Ishikawa (cell line): ENCODE results near the genes COPRS and ZNF207.

- RRBS = no CpG with 5 or more reads among the region's 12 CpGs
Observed at GRCh38 chr17:31562483-31563048, 171.1 kb downstream of the RAB11FIP4 start.

DNA sequence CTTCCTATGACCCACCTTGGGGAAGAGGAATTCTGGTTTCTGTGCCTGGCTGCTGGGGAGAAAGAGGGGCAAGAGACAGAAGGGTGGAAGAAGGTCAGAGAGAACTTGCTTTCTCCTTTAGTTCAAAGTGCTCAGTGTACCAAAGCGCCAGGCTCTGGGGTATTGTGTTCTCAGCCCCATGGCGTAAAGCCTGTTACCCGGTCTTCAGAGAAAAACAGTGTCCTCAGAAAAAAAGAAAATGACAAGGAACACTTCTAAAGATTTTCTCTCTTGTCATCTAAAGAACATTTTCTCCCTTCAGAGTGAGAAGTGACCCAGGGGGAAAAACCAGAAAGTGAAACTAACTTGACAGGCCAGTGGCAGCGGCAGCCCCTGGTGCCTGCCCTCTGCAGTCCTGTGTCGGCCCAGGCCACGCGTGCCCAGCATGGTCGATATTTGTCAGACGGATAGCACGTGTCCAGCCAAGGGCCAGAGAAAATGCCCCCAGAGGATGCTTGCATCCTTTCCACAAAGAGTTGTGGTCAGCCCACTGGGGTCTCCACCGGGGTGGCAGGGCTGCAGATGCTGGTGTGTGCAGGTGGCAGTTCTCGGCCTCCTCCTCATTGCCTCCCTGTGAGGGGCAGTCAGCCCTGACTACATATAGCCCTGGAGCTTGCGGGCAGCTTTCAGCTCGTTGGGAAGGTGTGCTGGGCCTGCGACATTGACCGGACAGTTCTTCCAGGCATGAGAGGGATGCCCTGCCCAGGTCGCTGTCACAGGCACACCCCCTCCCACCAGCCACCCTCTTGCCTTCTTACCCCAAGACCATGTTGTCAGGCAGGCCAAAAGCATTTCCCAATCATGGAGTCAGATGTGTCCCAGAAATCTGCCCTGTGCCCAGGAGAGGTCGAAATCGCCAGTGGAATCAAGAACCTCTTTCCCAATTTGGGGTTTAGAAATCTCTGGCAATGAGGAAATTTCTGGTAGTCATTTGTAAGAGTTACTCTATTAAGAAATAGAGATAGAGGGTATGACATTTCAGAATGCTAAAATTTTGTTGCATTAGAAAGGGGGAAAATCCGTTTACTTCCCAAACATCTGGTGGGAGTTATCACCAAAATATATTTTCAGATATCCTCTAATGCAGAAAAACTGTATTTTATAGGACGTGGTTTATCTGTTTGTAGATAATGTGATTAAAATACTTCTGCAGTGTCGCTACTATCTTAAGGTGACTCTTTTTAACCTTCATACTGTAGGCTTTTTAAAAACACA is 176.8 kb downstream of the RAB11FIP4 start:
- RRBS = no CpG with 5 or more reads among the region's 22 CpGs

- RRBS = no CpG with 5 or more reads among the region's 4 CpGs
Observed at GRCh38 chr17:31581558-31581877, 190.0 kb downstream of the RAB11FIP4 start.

DNA sequence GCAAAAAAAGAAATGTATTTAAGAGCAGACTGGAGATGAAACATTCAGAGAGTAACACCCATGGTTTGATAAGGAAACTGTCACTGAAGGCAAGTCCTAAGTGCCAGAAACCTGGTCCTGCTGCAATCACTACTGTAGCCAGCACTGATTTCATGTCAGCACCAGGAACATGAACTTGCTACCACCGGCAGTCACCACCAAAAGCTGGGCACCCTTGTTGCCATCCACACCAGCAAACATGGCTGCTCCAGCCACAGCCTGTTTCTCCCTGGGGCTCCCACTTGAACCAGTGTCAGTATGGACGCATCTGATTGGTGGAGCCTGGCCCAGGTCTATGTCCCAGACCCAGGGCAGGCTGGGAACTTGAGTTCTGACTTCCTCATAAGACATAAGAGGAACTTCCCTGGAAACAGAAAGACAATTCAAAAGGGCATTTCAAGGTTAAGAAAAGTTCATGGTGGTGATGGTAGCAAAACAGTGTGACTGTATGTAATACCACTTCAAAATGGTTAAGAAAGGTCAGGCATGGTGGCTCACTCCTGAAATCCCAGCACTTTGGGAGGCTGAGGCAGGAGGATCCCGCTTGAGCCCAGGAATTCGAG is 56.5 kb downstream of the COPRS start:
- RRBS = no CpG with 5 or more reads among the region's 4 CpGs

DNA sequence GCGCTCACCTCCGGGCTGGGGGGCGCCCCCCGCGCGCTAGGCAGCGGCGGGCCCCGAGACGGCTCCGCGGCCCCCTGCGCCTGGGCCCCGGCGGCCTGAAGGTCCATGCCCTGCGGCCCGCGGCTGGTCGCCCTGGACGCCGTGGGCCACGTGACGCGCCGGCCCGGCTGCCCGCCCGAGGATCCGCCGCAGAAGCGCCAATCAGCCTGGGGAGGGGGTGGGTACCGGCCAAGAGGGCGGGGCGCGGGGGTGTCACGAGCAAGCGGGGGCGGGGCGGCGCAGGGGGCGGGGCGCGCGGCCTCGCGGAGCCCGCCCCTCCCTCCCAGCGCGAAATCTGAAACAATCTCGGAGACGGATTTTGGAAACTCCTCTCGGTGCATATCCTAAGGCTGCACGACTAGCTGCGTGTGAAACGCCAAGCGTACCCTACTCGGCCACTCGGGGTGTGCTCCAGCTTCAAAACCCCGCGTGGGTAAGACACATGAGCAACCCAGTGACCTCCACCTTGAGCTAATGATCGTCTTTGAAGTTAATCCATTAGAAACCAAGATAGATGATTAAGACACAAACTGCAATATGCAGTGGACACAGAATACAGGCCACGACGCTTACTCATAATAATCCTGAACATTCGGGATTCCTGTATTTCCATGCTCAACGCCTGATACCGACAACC is at the start of gene COPRS:
TSS of gene COPRS (minus strand) at position 152 of the 676 bp plus-strand sequence.
- RRBS = 2% methylated on average over 31 of the region's 66 CpGs

DNA sequence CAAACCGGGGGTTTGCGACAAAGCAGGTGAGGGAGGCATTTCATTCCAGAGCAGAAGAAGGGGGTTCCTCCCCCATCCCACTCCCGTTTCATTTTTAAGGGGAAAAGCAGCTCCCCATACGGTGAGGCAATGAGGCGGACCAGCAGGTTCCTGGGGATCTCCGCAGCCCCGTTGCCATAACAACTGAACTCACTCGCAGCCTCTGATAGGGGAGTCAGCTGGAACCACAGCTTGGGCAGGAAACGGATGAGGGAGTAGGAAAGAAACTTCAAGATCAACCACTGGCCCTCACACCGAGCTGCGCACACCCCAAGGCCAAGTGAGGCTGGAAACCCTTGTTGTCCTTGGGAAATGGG is 62.6 kb upstream of the RHOT1 start:
- RRBS = no CpG with 5 or more reads among the region's 11 CpGs

- RRBS = no CpG with 5 or more reads among the region's 8 CpGs
Observed at GRCh38 chr17:32141657-32141967, 690 bp upstream of the RHOT1 start.

- RRBS = no CpG with 5 or more reads among the region's 4 CpGs
Observed at GRCh38 chr17:32340967-32341541, 919 bp downstream of the C17orf75 start.

- RRBS = 4% methylated on average over 1 of the region's 23 CpGs
Observed at GRCh38 chr17:32349908-32350286, at the start of gene ZNF207. Gene ZNF207 (plus strand): TSS chr17:32350157.

DNA sequence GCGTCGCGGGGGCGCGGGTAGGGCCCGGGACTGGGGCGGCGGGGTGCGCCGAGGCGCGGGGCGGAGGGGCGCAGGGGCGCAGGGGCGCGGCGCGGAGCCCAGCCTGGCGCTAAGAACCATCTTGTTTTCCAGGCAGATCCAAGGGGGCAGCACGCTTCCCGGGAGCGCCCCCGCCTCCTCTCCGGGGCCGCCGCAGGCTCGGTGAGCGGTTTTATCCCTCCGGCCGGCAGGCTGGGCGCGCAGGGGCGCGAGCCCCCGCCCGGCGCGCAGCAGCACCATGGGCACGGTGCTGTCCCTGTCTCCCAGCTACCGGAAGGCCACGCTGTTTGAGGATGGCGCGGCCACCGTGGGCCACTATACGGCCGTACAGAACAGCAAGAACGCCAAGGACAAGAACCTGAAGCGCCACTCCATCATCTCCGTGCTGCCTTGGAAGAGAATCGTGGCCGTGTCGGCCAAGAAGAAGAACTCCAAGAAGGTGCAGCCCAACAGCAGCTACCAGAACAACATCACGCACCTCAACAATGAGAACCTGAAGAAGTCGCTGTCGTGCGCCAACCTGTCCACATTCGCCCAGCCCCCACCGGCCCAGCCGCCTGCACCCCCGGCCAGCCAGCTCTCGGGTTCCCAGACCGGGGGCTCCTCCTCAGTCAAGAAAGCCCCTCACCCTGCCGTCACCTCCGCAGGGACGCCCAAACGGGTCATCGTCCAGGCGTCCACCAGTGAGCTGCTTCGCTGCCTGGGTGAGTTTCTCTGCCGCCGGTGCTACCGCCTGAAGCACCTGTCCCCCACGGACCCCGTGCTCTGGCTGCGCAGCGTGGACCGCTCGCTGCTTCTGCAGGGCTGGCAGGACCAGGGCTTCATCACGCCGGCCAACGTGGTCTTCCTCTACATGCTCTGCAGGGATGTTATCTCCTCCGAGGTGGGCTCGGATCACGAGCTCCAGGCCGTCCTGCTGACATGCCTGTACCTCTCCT is 839 bp downstream of the CDK5R1 start:
- RRBS = 17% methylated on average over 36 of the region's 86 CpGs

DNA sequence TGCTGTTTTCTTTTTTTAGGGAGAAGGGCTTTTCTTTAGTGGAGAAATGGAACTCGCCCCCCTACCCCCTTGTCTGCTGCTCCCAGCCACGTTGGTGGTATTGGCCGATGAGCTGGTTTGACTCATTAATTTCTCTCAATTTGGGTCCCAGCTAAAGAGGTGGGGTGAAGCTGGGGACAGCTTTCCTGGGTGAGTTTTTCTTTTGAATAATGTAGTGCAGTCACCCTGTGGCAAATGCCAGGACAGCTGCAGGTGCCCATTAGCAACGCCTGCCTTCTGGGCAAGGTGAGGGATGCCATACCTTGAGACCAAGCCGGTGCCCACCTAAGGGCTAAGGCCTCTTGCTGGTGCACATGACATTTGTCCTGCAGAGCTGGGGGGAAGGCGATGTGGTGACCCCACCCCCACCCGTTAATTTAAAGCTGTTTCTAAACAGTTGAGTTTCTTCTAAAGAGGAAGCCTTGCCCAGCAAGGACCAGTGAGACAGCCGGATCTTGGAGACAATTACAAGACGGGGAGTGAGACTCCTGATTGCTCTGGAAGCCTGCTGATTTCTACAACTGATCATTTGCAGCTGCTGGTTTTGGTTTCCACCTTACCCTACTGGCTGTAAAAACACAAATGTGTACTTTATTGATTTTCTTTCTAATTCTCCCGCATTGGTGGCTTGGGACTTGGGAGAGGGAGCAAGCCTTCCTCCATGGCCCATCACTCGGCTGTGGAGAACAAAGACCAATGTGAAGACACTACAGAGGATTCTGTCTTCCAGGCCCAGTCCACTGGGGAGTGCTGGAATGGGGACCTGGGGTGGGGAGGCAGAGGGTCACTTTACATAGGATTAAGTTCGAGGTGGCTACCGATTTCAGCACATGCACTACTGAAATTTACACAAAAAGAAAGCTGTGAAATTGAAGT is 2.6 kb downstream of the CDK5R1 start:
- RRBS = no CpG with 5 or more reads among the region's 13 CpGs

DNA sequence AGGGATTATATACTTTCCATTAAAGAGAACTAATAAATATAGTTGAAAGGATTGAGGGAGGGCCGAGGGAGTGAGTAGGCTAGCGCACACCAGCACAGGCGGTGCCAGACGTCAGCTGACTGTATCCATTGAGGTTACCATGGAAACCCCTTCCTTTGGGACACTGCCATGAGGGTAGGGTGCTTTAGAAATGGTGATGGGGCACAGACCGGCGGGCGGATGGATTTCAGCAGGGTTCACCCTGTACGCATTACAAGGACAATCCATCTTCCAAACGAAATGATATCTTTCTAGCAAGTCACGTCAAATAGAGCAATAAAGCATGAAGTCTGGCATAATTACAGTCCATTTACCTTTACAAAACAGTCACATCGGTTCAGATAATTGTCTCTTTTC is 140.4 kb downstream of the CDK5R1 start:
- RRBS = no CpG with 5 or more reads among the region's 11 CpGs

- RRBS = no CpG with 5 or more reads among the region's 7 CpGs
Observed at GRCh38 chr17:32851035-32852001, 25.6 kb downstream of the MYO1D start.

DNA sequence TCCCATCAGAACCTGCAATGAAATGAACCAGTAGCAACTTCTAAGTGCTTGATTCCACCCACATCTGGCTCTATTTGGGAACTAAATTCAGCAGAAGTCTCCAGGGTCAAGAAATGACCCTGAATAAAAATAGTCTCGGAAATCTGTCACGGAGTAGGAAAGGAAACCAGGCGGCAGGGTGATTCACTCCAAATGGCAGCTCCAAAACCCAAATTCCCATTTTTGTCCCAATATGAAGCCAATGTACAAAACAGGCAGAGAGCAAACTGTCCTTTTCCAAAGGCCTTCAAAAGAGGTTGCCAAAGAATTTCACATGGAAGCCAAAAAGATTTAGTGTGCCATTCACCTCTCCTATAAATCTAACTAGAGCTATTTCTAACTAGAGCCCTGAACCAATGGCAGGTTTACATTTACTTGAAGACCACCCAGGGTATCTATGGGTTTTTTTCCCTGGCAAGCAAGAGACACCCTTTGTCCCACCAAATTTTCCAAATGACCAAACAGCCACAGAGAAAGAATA is 6.9 kb downstream of the MYO1D start:
- RRBS = no CpG with 5 or more reads among the region's 3 CpGs

DNA sequence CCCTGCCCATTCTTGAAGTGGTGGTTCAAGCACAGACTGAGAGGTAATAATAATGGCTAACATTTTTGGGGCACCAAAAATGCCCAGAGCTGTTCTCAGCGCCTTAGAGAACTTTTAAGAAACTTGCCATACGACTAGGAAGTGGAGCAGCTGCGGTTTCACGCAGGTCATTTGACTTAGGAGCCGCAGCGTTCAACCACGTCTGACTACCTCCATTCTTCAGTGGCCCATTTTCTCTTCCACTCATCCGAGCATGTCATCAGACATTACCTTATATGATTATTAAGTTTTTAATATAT is 551 bp upstream of the MYO1D start:
- RRBS = no CpG with 5 or more reads among the region's 8 CpGs

DNA sequence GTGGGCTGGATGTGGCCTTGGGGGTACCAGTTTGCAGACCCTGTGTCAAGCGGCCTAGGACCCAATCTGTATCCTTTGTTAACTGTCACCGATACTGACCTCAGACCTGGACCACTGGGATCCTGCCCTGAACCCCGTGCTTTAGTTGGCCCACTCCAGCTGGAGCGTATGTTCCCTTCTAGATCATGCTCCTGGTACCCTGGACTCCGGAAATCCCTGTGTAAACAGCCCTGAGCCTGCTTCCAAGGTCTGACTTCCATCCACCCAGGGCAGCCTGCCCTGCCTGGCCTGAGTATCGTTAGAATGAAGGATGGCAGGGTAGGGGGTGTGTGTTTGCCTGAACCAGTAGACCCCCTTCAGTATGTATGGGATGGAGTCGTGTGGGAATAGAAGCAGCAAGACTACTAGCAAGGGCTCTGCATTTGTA is 791 bp upstream of the TMEM98 start:
- RRBS = no CpG with 5 or more reads among the region's 7 CpGs

DNA sequence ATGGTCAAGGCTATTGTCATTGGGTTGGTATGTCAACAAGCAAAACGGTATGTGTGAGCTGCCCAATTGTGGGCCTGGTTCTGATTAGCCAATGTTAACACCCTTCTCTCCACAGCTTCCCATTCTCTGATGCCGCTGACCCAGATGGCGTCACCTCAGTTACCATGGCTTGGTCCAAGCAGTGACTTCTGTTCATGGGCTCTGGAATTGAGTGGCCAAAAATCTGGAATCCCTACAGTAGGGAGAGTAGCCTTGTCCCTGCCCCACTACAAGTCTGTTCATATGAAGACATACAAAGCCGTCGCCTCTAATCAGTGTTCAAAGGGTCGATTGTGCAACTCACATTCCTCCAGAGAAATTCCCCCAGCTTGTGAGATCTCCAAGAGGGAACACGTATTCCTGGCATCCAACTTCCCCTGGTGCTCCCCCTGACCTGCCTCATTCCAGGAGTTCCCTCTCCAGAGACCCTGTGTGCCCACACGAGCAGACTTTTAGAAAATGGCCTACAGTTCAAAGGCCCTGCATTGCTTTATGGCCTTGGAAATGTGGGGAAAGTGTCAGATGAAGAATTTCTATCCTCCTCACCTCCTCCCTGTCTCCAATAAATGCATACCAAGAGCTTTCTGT is 15.9 kb downstream of the TMEM98 start:
- RRBS = no CpG with 5 or more reads among the region's 8 CpGs

- RRBS = no CpG with 5 or more reads among the region's 14 CpGs
Observed at GRCh38 chr17:34132206-34132579, 122.9 kb upstream of the CCL2 start.

DNA sequence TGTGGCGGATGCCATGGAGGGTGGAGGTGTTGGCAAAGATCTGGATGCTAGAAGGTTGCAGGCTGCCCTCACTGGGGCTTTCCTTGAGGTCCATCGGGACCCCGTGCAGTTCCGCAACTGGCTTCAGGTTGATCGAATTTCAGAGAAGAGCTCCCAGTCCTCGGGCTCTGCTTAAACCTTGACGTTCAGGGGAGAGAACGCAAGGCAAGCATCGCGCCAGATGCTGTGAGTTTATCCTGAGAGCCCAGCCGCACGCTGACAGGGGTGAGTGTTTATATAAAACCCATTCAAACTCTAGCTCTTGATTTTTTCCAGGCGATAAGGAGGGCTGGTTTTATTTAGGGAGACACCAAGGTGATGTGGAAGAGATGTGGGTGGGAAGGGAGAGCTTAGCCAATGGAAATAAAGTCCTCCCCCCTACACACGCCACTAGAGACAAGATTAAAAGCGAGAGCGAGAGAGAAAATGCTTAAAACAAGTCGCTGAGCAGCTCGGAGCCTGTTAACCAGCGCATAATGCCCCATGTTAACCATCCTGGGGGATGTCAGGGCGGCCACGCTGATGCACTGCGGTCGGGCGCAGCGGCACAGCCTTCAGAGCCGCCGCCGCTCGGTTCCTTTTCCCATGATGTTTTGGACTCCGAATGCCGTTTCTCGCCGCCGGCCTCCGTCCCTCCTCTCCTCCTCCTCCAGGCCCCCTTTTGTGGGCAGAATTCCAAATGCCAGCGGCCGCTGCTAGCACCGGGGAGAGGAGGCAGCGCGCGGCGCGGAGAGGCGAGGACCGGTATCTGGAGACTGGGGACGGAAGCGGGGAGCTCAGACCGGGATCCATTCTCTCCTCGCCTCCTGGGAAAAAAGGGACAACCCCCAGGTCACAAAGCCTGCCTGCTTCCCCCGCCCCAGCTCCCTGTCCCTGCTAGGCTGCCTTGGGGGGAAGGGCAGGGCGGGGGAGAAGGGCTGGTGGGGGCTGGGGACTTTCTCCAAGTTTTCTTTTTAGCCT is 98.3 kb upstream of the CCL2 start:
- RRBS = 78% methylated on average over 10 of the region's 51 CpGs

- RRBS = no CpG with 5 or more reads among the region's 3 CpGs
Observed at GRCh38 chr17:34169004-34169250, 86.2 kb upstream of the CCL2 start.